Mesenchymal stem cell of adipose (primary cell): ENCODE measurements around a stretch of chr16.

DNA sequence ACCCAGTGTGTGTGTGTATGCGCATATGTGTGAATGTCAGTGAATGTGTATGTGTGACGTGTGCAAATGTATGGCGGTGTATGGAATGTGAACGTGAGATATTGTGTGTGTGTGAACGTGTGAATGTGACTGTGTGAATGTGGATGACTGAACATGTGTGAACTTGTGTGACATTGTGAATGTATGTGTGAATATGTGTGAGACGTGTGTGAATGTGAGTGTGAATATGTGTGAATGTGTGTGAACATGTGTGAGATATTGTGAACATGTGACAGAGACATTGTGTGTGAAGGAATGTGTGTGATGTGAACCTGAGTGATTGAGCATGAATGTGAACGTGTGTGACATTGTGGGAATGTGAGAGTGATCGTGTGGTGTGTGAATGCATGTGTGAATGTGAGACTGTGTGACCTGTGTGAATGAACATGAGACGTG, 23.5 kb upstream of the GSE1 start:
- CAGE, long polyA plus RNA: no peak

- CAGE, long polyA plus RNA: no peak
Measured at GRCh38 chr16:85610934-85611305, 2.2 kb upstream of the GSE1 start.

- CAGE, long polyA plus RNA: no peak
Measured at GRCh38 chr16:85611491-85612552, 1.3 kb upstream of the GSE1 start.

- CAGE, long polyA plus RNA: no peak
Measured at GRCh38 chr16:85615733-85616549, 2.8 kb downstream of the GSE1 start.

DNA sequence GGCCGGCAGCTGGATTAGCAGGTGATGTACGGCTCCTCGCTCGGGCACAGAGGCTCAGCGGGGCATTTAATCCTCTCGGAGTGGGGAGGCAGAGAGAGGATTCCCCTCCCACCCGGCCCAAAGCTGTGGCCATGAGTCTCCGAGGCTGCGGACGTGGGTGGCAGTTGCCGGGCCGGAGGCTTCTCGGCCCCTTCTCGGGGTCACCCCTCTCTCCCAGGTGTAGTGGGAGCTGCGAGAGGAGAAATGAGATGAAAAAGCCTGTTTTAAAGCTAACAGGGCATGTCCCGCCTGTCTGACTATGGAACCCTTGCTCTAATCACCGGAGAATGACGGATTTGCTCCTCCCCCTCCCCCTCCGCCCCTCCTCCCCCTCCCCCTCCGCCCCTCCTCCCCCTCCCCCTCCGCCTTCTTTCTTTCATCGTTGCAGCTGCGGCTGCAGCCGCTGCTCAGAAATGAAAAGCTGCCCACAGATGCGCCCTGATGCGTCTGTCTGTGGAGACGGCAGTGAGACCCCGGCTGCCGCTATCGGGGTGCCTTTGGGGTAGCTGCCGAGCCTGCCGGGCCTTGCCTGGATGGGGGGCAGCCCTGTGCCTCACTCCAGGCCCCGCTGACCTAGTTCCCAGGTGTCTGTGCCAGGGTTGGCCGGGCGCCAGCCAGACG, 37.7 kb downstream of the GSE1 start:
- CAGE, long polyA plus RNA: no peak

GRCh38 chr16:85707633-85708279, 19.0 kb upstream of the GINS2 start:
- CAGE, long polyA plus RNA: no peak

DNA sequence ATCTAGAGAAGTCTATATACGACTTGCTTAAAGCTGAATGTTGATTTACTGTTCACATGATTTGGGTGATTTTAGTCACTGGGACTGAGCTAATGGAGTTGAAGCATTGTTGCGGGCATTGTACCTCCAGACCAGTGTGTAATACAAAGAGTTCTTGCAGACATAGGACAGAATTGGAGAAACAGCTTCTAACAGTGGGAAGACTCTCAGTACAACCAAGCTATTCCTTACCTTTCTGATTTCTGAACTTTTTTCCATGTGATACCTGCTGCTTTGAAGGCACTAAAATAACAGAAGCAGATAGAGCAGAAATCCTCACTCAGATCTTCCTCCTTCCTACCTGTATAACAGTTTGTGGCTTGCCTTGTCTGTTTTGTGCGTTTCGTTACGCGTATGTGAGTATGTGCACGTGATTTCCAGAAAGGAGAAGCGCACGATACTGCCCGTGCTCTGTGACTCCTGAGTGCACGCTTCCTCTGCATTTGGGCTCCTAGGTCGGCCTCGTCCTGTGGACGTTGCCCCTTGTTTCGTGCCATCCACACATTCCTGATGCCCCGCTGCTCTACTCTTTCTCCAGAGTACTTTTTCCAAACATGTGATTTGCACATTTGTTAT, 4.0 kb downstream of the COX4I1 start:
- CAGE, long polyA plus RNA: no peak

DNA sequence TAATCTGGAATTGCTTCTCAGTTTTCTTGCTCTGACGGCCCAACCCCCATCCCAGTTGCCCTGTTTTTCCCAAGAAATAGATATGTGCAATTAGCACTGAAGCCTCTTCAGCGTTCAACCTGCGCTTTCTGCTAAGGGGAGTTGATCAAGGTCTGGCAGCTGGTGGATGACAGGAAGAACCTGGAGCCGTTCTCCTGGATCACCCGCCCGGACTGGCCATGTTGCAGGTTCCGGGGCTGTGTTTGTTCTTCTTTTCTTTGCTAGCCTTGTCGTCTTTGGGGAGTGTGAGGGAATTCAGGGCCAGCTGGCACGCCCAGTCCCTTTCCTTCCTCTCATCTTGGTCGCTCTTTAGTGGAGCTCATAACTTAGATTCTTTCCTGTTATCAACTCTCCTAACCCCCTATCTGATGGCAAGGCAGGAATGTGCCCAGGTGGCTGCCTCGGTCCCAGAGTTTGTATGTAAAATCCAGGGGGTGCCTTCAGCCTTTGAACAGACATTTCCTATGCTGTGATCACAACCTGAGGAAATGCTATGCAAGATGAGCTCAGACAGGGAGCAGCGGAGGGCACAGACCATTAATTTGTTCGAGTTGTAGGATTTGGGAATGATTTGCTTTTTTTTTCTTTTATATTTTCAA, 28.8 kb upstream of the IRF8 start:
- CAGE, long polyA plus RNA: no peak

GRCh38 chr16:85901029-85901766, 2.2 kb downstream of the IRF8 start:
- CAGE, long polyA plus RNA: no peak

- CAGE, long polyA plus RNA: no peak
Measured at GRCh38 chr16:85931938-85932647, 33.1 kb downstream of the IRF8 start.

DNA sequence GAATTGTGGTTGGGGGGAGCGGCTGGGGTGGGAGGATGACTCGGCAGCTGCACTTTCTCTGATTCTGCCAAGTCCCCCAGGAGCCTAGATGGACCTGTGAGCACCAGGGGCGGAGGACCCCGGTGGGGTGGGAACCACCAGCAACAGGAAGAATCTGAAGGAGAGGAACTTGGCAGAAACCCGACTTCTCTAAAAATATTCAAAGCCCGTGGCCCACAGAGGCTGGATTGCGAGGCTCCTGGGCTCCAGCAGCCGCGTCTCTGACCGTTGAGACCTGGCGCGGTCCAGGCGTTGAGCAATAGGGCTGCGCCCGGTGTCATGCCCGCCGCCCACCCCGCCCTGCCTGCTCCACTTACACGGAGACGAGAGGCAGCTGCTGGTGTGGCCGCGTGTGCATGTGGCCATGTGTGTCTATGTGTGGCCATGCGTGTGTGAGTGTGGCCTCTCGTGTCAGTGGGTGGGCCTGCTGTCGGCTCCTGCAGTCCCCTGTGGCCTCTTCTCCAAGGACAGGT, 83.6 kb downstream of the IRF8 start:
- CAGE, long polyA plus RNA: no peak

GRCh38 chr16:86196479-86197073, 297.6 kb downstream of the IRF8 start:
- CAGE, long polyA plus RNA: no peak

DNA sequence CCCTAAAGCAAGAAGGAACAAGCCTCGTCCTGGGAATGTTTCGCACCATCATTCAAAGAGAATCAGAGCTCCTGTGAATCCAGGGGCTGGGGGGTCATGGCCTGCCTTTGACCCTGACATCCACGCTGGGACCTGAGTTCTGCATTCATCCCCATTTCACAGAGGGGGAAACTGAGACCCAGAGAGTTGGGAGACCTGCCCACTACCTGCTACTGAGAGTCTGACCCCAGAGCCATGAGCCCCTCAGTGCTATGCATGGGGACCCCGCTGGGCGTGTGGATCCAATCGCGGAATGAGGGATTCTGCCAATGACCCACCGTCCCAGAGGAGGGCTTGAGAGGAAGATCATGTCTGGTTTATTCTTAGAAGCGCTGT, 187.2 kb upstream of the FOXF1 start:
- CAGE, long polyA plus RNA: no peak

DNA sequence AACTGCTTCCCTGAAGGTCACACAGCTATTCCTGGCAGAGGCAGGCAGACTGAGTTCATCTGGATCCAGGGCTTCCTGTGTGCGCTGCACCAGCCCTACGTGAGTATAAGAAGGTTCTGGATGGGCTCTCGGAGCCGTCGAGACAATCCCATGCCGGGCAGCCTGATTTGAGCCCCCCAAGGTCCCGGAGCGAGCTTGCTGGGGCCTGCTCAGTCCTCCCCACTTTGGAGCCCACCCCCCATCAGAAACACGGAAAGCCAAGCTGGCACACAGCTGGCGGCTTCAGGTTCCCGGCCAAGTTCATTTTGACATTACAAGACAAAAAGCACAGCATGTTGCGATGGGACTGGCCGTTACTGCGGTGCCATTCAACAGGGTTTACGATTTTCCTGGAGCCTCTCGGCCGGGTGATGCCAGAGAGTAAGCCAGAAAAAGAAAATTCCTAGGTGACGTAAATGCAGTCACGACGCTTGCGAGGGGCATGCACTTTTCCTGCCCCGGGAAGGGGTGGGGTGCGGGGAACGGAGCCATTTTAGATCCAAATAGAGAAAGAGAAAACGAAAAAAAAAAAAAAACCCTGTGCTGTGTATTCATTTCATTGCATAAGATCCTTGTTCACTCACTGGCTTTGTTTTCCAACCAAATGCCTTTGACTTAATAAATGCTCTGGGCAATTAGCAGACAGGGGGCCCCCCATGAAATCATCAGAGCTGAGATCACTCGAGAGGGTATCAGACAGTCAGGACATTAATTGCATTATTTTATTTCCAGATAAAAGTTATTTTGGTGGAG, 167.0 kb upstream of the FOXF1 start:
- CAGE, long polyA plus RNA: no peak

GRCh38 chr16:86430784-86431373, 79.4 kb upstream of the FOXF1 start:
- CAGE, long polyA plus RNA: no peak

GRCh38 chr16:86462616-86463154, 47.6 kb upstream of the FOXF1 start:
- CAGE, long polyA plus RNA: no peak

- CAGE, long polyA plus RNA: no peak
Measured at GRCh38 chr16:86501019-86501564, 9.2 kb upstream of the FOXF1 start.

- CAGE, long polyA plus RNA: no peak
Measured at GRCh38 chr16:86508962-86509356, 1.4 kb upstream of the FOXF1 start.

DNA sequence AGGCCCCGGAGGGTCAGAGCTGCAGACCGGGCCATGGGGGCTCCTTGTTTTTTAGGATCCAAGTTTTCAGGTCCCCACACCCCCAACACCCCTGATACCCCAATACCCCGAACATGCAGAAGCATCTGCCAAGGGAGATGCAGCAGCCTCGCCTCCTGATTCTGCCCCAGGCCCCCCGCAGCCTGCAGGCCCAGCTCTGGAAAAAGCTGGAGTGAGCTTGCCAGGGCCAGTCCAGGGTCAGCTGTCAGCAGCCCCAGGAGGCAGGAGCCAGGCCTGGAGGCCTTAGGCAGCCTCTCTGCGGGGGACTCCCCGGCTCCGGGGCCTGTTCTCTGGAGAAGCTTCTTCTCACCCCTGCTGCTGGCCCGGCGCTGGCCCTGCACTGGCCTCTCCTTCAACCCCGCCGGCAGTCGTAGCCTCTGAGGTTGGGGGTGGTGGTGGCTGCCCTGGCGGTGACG, 1.8 kb downstream of the FOXF1 start:
- CAGE, long polyA plus RNA: no peak

- CAGE, long polyA plus RNA: no peak
Measured at GRCh38 chr16:86555399-86555886, 408 bp upstream of the MTHFSD start.